Mesenchymal stem cell of Wharton's jelly (primary cell): ENCODE data around the genes TRIM73 and TMEM120A.

- CAGE, long polyA plus RNA: no peak
Observed at GRCh38 chr7:74215783-74216292, 6.0 kb downstream of the LAT2 start.

DNA sequence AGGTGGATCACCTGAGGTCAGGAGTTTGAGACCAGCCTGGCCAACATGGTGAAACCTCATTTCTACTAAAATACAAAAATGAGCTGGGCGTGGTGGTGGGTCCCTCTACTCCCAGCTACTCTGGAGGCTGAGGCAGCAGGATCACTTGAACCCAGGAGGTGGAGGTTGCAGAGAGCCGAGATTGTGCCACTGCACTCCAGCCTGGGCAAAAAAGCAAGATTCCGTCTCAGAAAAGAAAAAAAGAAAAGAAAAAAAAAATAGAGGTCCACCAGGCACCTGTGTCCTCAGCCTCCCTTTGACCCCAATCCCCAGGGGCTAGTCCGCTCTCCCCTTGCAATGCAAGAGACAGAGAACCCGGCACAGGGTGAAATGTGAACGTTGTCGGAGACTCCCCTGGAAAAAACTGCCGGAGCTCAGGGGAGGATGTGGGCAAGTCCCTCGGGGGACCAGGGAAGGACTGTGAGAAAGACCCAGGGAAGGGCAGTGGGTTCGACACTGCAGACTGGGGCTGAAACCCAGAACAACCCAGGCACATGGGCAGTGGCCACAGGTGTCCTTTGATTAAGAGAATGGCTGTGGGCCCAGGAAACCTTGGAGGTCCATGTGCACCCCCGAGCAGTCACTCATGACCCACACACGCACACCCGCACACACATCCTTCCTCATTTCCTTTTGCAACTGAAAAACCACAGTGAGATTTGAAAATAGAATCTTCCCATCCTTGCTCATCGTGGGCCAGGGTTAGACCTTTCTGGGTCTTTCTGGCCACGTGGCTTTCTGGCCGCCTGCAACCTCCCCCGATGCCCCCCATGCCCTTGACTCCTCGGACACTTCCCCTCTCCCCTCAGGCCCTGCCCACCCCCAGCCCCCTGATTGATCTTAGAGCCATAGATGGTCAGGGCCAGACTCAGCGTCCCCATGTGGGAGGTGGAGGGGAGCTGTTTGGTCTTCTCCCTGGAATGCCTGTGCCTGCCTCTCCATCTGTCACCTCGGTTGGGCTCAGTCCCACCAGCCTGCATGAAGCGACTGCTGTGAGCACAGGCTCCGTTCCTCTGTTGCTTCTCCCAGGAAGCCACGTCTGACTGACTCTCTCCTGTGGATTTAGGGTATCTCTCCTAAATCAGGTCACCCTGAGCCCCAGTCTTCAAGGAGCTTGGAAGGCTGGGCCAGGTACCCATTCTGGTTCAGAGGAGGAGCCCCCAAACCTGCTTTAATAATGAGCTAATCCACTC lies 7.8 kb downstream of the LAT2 start:
- CAGE, long polyA plus RNA: no peak

DNA sequence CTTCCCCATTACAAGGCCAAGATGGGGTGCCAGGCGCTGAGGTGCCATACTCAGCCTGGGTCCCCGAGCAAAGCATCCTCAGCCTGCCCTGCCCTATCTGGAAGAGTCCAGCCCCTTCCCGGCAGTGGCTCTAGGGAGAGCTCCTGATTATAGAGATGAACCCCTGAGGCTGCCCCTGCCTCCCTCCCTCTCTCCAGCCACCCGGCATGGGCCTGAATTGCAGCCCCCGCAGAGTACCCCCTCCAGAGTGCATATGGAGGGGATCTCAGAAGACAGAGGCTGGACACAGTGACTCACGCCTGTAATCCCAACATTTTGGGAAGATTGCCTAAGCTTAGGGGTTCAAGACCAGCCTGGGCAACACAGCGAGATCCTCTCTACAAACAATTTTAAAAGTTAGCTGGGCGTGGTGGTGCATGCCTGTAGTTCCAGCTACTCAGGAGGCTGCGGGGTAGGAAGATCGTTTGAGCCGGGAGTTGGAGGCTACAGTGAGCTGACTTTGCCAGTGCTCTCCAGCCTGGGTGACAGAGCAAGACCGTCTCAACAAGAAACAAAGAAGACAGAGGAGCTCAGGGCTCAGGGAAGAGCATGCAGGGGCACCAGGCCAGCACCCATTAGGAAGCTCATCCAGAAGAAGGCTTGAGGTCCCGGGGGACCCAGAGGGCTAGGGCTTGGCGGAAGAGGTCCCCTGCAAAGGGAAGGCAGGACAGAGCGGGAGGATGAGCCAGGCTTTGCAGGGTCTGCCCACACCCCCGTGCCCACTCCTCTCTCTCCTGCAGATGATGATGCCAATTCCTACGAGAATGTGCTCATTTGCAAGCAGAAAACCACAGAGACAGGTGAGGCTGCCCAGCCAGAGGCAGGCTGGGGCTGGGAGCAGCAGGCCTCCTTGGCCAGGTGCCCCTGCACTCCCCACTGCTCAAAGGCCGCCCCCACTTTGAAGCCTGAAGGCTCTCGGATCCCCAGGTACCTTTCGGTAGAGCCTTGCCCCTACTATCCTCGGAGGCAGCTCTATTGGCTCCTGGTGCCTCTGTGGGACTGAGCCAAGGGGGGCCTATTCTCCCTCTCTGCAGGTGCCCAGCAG lies 13.5 kb downstream of the LAT2 start:
- CAGE, long polyA plus RNA: no peak

- CAGE, long polyA plus RNA: no peak
Observed at GRCh38 chr7:74363941-74364507, 74.8 kb downstream of the CLIP2 start.

DNA sequence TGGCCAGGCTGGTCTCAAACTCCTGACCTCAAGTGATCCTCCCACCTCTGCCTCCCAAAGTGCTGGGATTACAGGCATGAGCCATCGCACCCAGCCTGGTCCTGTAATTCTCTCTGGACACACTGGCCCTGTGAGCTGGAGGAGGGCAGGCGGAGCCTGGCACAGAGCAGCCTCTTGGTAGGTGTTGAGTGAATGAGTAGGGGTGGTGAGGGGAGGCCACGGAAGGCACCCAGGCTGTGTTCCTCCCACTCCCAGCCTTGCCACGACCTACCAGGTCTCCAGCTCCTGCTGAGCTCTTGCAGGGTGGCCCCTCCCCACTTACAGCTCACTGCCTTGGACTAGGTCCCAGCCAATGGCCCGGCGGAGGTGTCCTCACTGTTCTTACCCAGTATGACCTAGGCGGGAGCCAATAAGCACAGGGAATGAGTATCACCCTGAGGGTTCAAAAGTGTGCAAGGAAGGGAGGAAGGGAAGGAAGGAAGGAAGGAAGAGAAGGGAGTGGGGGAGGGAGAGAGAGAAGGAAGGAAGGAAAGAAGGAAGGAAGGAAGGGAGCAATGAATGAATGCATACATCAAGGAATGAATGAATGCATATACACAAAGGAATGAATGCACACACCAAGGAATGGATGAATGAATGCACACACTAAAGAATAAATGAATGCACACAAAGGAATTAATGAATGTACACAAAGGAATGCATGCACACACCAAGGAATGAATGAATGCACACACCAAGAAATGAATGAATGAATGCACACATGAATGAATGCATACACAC lies 45.4 kb downstream of the GTF2IRD1 start:
- CAGE, long polyA plus RNA: no peak

- CAGE, long polyA plus RNA: no peak
Observed at GRCh38 chr7:74534873-74535645, 81.4 kb downstream of the GTF2IRD1 start.

GRCh38 chr7:74581292-74581952 lies 76.1 kb upstream of the GTF2I start:
- CAGE, long polyA plus RNA: no peak

DNA sequence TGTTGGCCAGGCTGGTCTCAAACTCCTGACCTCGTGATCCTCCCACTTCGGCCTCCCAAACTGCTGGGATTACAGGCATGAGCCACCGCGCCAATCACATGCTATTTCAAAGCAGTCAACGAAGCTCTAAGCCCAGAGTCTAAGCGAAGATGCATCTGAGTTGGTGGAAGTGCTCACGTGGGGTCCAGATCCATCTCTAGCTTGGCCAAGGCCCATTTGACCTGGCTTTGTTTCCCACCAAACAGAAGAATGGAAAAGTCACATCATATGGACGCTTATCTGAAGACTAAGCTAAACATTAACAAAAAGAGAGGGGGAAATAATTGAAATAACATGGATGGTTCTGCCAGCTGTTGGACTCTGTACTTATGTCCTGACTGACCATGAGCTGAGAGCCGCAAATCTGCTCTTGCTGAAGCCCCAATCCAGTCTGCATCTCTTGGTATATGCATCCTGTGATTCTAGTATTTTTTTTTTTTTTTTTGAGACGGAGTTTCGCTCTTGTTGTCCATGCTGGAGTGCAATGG lies 3.7 kb upstream of the GTF2I start:
- CAGE, long polyA plus RNA: no peak

DNA sequence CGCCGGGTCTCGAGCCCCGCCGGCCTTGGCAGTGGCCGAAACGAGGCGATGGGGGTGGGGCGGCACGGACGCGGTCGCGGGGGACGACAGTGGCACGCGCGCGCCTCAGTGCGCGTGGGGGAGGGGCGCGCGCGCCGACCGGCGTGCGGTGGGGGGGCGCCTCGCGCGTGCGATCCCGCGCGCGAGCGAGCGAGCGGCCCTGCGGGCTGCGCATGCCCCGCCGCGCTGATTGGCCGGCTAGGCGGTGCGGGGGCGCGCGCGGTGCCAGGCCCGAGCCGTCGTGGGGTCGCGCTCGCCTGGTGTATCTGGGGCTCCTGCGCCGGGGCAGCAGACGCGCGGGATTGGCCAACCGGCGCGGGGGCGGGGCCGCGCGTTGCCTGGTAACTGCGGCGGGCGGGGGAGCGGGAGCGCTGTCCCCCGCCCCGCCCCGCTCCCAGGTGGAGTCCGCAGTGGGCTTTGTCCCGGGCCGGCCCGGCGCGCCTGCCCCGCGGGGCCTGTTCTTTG lies 797 bp downstream of the GTF2I start:
- CAGE, long polyA plus RNA: no peak

DNA sequence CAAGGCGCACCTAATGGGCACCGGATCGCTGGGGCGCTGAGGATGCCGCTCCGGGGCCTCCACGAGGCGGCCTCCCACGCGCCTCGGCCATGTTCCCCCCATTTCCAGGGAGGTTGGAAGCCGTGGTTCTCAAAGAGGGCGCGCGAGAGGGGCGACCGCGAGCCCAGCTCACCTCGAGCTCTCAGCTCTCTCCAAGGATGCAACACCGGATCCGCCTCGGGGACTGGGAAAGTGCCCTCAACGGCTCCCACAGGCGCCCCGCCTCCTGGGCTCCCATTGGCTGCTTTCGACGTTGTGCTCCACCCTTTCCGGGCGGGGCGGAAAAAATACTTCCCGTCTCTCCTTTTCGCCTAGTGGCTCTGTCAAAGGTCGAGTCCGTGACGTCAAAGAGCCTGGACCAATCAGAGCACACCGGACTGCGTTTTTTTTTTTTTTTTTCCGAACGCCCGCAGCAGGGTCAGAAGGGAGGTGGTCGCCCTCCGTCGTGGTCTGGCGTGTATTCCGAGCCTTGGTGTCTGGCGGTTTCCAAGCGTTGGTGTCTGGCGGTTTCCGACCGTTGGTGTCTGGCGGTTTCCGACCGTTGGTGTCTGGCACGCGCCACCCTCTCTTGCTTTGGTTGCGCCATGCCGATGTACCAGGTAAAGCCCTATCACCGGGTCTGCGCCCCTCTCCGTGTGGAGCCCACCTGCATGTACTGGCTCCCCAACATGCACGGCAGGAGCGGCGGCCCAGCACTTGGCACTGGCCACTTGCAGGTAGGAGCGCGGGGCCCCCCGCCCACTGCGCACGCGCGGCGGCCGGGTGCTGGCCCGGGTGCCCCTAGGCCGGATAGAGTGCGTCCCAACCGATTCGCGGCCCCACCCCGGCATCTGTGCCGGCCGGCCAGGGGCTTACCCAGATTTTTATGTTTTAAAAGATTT lies 23.9 kb downstream of the SPDYE15 start:
- CAGE, long polyA plus RNA: no peak

- CAGE, long polyA plus RNA: no peak
Observed at GRCh38 chr7:75395544-75395821, at the start of gene TRIM73. Gene TRIM73, plus strand, starts transcription at chr7:75395629.

DNA sequence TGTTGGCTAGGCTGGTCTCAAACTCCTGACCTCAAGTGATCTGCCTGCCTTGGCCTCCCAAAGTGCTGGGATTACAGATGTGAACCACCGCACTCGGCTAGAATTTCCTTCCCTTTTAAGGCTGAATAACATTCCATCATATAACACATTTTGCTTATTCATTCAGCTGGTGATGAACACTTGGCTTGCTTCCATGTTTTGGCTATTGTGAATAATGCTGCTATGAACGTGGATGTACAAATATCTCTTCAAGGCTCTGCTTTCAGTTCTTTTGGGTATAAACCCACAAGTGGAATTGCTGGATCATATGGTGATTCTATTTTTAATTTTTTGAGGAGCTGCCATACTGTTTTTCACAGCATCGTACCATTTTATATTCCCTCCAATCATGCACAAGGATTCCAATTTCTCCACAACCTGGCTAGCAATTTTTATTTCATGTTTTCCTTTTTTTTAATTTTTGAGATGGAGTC lies 67.4 kb downstream of the HIP1 start:
- CAGE, long polyA plus RNA: no peak

GRCh38 chr7:75711364-75712074 lies 27.2 kb downstream of the HIP1 start:
- CAGE, long polyA plus RNA: no peak

- CAGE, long polyA plus RNA: no peak
Observed at GRCh38 chr7:75945767-75946256, 30.9 kb downstream of the POR start.

GRCh38 chr7:75968431-75969044 lies 25.9 kb downstream of the TMEM120A start:
- CAGE, long polyA plus RNA: no peak

- CAGE, long polyA plus RNA: no peak
Observed at GRCh38 chr7:75981608-75982560, 12.5 kb downstream of the TMEM120A start.

DNA sequence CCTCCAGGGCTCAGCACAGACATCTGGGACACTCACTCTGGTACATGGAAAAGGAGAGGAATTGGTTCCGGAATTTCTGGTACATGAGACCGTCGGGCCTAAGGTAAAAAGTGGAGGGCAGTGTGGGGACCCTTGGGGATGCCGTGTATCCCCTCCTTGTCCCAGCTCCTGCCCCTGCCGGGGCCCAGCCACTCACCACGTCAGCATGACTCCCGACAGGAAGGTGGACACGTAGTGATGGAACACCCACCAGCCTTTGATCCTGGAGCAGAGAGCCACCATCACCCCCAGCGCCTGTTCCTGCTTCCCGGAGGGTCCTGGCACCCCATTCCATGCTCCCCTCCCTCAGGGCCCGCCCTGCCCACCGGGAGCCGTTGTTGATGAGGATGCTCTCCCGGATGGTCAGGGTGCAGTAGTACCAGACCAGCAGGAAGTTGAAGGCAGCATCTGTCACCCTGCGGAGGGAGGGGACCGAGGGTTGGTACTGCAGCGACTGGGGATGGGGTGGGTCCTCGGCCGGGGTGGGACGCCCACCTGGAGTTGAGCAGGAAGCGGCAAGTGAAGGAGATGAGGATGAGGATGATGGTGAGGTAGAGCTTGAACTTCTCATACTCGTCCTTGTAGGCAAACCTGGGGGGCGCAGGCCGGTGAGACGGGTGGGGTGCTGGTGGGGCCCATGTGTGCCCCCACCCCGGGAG lies 6.4 kb downstream of the TMEM120A start:
- CAGE, long polyA plus RNA: no peak

DNA sequence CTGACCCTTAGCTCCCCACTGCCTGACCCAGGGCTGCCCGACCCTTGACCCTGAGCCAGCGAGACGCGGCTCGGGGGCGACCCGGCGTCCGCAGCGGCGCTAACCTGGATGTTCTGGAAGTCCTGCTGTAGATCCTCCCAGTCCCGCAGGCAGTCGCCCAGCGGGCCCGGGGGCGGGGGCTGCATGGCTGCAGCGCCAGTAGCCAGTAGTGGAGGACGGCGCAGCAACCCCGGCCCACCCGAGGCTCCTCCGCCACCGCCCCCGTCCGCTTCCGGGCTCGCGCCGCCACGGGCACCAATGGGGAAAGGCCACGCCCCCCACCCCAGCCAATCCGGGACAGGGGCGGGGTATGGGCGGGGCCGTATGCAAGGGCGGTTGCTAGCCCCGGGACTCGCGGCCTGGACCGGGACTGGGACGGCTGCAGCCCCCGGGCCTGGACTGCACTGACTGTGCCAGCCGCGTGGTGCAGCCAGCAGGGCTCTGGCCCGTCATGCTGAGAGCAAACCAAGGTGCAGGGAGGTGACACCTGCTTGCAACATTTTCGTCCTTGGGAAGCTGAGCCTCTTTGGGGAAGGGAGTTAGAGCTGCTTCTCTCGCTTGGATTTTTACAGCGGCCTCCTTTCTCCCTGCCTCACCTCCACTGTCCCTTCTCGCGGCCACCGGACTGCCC lies at the start of gene TMEM120A:
TSS of gene TMEM120A (minus strand) at position 210 of the 670 bp plus-strand sequence.
- CAGE, long polyA plus RNA: start-site peak on the minus strand centred at position 189 of the sequence, 126 bp wide, 917 and 715 reads in 2 replicates

DNA sequence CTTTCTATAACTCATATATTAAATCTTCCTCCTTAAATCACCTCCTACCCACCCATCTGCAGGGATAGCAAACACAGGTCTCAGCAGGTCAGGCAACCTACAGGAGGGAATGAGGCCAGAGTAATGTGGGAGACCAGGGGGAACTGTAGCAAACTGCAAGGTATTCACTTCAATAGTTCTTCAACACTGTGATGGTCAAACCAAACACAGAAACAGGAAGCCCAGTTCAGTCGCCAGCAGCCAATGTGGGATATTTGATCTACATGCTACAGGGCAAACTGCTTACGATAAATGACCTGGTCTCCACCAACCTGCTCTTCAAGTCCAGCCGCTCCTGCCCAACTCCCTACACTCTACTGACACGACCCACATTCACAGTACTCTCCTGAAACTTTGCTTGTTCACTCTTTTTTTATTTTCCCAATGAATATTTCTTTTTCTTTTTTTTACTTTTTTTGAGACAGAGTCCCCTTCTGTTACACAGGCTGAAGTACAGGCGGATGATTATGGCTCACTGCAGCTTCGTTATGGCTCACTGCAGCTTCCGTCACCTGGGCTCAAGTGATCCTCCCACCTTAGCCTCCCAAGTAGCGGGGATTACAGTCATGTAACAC lies 42.0 kb downstream of the MDH2 start:
- CAGE, long polyA plus RNA: no peak

DNA sequence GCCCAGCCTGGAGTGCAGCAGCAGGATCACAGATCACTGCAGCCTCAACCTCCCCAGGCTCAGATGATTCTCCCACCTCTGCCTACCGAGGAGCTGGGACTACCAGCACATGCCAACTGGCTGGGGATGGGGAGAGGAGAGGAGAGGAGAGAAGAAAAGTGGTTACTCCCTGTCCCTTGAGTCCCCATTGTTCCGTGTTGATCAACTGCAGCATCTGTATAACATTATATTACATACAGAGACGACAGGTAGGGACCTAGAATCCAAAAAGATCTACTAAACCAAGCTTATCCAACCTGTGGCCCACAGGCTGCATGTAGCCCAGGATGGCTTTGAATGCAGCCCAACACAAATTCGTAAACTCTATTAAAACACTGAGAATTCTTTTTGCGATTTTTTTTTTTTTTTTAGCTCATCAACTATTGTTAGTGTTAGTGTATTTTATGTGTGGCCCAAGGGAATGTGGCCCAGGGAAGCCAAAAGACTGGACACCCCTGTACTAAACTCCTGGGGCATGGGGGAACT lies 27.6 kb downstream of the YWHAG start:
- CAGE, long polyA plus RNA: no peak